Fibroblast of villous mesenchyme (primary cell): ENCODE data around the genes SPATA33 and ZNF276.

DNA sequence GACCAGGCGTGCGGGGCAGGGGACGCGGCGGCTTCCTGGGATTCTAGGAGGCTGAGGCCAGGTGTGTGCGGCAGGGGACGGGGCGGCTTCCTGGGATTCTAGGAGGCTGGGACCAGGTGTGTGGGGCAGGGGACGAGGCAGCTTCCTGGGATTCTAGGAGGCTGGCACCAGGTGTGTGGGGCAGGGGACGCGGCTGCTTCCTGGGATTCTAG lies 283 bp downstream of the DPEP1 start:
- CAGE, long polyA plus RNA, result no peak

- CAGE, long polyA plus RNA, result no peak
Measured at GRCh38 chr16:89632462-89632834, 19.0 kb downstream of the DPEP1 start.

DNA sequence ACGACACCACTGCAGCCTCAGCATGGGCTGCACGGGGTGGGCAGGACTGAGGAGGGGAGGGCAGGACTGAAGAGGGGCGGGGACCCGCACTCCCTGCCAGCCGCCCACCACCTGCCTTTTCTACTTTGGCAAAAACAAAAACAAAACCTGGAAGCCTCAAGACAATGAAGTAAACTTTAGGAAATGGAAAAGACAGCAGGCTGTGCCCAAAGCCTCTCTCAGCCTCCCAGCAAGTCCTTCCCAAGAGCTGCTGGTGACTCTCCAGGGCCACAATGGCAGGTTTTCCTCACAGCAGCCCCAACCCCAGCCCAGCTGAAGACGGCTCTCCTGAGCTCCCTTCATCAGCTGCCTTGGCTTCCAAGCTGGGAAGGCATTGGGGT lies 12.8 kb downstream of the CHMP1A start:
- CAGE, long polyA plus RNA, result no peak

DNA sequence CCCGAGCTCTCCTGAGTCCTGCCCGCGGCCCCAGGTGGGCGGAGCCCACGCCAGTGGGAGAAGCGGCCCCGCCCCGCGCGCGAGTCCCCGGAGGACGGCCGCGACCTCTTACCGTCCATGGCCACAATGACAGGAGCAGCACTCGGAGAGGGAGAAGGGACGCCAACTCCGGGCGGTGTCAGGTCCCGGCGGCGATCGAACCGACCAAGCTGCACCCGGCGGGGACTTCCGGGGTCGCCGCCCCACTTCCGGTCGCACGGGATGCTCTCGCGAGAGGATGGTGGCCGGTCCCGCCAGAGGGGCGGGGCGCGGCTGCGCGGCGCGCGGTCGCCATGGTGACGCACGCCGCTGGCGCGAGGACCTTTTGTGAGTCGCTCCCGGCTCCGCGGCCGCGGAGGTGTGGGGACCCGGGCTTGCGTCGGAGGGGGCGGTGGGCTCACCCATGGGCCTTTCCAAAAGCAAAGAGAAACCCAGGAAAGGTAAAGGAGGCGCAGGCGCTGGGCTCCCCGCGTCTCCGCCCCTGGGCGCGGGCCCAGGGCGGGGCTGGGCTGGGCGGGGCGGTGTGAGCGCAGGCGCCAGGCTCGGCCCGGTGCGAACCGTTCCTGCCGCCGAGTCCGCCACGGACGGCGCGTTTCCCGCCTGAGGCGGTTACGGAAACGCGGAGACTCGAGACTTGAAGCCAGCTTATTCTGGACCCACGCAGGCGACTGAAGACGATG lies at the start of gene SPATA33:
SPATA33 (plus strand) TSS at position 367 of the 719 bp plus-strand sequence.
- CAGE, long polyA plus RNA, result start-site peak on the minus strand centred at position 201 of the sequence, 65 bp wide, 567 and 382 reads in 2 replicates; start-site peak on the plus strand centred at position 605 of the sequence, 101 bp wide, 64 and 61 reads in 2 replicates

GRCh38 chr16:89697468-89697977 lies 4.0 kb downstream of the SPATA2L start:
- CAGE, long polyA plus RNA, result no peak

- CAGE, long polyA plus RNA, result no peak
Measured at GRCh38 chr16:89721144-89721770, at the start of gene ZNF276. TSS of gene ZNF276 (plus strand) at chr16:89721537.

- CAGE, long polyA plus RNA, result no peak
Measured at GRCh38 chr16:89721771-89722625, 661 bp downstream of the ZNF276 start.

GRCh38 chr16:89744504-89745391 lies 23.4 kb downstream of the ZNF276 start:
- CAGE, long polyA plus RNA, result no peak

GRCh38 chr16:89829367-89830293 lies 1.4 kb downstream of the SPIRE2 start:
- CAGE, long polyA plus RNA, result no peak

GRCh38 chr16:89853242-89853752 lies 20.1 kb upstream of the TCF25 start:
- CAGE, long polyA plus RNA, result no peak

GRCh38 chr16:89913190-89913401 lies 5.6 kb upstream of the MC1R start:
- CAGE, long polyA plus RNA, result no peak

DNA sequence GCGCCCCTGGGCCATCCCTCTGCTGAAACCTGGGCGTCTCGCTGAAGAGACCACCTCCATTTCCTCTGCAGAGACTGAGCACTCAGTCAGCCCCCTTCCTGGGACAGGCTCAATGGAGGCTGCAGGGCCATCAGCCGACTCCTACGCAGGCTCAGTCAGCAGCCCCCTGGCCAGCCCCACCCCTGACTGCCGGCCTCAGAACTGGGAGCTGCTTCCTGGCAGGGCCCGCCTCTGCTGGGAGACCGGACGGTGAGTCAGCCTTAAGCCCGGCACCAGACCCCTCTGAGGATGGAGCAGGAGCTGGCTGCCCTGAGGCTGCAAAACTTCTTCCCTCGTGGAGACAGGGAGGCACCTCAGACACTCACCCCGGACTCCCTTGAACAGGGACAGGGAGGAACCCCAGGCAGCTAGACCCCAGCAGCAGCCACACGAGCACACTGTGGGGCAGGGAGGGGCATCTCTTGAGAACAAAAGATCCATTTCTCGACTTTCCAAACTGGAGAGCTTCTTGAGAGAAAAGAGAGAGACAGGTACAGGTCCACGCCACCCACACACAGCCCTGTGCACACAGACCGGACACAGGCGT lies 1.4 kb upstream of the TUBB3 start:
- CAGE, long polyA plus RNA, result no peak